GM23338 (cell line): ENCODE measurements around a stretch of chr7.

DNA sequence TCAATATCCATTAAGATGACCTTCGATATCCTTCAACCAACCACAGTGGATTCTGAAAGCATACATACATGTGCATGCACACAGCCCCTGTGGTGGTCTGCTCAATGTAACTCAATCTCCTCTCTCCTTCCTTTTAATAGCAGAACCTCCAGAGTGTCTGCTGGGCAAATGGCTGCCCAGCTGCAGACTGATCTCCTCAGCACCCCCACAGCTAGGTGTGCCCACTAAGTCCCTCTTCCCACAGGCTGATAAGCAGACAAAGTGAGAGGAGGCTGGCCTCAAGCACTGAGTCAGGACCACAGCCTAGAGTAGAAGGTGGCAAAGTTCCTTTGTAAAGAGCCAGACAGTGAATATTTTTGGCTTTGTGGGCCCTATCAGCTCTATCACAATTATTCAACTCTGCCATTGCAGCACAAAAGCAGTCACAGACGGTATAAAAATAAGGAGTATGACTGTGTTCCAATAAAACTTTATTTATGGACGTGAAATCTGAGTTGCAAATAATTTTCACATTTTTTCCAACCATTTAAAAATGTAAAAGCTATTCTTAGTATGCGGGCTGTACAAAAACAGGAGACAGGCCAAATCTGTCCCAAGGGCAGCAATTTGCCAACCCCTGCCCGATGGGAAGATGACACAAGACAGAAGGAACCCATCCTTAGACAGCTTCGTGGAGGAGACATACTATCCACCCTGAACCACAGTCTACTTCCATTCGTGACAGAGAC lies 23.4 kb downstream of the JAZF1 start:
- PRO-cap: no peak
- RAMPAGE, long total RNA: no peak

DNA sequence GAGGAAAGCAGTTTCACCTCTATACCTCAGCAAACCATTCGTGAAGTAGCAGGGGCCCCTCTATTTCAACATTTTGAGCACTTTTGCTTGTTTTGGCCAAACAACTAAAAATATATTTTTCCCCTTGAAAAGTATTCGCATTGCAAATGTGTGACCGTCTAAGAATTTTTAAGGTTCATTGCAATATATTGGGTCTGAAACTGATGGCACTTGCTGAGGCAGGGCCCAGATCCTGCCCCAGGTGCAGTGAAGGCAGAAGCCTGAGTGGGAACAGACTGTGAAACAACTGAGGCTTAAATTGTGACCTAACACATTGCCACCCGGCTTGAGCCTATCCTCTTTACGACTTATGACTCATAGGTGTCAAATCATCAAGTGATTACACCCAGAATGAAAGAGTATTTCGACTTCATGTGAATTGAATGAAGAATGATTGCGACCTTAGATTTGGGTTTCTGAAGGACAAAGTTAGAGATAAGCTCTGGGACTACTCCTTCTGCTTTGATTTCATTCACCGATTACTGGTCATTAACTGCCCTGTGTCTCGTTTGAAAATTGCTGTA lies 200.9 kb downstream of the CREB5 start:
- PRO-cap: no peak
- RAMPAGE, long total RNA: no peak

DNA sequence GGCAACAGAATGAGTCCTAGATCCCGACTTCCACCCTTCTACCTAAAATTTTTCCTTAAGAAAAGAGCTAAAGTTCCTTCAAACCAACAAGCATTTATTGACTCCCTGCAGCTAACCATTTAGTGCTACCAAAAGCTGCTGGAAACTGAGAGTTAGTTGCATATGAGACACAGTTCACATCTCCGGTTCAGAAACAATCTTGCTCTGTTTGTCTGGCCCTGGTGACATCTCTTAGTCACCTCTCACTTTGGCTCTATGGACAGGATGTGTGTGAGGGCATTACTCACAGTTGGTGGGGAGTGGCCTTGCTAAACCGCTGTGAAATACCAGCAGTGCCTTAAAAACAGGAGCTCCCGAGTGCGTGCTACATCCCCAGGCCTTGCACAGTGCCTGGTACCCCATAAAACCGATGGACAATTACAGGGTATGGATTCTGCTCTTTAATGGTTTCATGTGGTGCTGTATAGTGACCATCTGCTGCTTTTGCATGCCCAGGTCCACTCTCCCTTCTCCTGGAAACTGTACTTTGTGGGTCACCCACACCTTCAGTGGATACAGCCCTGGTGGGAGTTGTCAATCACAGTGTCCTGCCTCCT lies 77.2 kb upstream of the TRIL start:
- PRO-cap: no peak
- RAMPAGE, long total RNA: no peak

DNA sequence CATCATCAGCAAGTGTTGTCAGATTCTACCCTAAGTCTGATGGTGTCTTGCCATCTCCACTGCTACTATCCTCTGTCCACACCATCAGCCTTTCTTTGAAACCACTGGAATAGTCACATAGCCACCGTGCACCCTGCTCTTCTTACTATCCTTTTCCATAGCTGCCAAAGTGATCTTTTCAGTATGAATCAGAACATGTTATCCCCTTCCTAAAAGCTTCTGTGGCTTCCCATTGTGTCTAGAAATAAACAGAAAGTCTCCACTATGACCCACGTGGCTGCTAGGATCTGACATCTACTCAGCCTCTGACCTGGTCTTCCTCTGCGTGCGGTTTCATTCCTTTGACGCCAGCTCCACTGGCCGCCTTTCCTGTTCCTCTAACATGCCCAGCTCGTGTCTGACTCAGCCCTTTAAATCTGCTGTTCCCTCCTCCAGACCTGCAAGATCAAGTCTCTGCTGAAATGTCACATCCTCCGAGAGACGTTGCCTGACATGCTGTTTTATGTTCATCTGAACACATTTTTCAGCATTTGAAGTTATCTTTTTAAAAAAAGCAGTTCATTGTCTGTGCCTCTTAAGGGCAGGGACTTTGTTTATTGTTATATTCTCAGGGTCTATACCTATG lies 16.4 kb upstream of the CHN2 start:
- PRO-cap: no peak
- RAMPAGE, long total RNA: no peak

GRCh38 chr7:29274018-29274592 lies 79.5 kb downstream of the CHN2 start:
- PRO-cap: no peak
- RAMPAGE, long total RNA: no peak

DNA sequence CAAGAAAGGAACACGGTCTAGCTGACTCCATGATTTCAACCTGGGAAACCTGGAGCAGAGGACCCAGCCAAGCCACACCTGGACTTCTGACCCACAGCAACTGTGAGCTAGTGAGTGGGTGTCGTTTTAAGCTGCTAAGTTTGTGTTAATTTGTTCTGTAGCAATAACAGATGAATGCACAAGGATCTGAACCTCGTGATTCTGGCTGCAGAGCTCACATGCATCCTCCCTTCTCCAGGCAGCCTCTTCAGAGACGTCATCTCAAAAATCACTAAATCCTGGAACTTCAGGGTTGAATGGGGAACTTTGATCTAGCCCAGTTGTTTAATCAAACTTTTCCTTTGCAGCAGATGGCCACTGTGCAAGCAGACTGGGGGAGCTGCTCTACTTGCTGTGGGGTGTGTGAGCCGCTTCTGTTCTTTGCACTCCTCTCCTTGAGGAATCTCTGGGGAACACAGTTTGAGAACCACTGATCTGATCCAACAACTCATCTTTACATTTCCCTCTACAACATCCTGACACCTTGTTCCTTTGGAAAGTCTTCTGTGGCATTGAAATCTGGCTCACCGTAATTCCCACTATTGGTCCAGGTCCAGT lies 90.2 kb downstream of the CHN2 start:
- PRO-cap: no peak
- RAMPAGE, long total RNA: no peak

DNA sequence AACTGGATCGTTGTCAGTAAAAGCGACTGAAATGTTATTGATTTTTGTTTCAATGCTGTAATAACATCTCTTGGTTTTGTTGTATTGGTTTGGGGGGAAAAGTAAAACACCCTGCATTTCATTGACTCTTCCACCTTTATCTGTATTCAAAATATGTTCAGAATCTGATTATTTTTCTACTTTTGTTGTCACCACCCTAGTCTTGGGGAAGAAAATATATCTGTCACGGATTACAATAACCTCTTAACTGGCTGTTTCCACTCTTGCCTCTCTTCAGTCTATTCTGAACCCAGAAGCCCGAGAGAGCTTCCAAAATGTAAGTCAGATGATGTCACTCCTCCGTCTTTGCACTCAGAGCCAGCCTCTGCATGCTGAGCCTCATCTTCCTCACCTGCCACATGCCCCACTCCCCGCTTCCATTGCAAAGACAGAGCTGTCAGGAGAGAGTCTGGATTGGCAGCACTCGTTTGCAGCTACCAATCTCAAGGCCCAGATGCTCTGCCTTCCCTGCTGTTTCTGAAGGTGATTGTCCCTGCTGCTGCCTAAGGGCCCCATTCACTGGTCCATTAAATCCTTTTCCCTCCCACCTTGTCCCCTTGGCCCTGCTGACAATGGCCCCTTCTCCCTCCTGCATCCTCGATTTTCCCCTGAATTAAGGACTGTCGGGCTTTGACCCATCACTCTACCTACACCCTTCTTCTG lies 98.2 kb downstream of the CHN2 start:
- PRO-cap: no peak
- RAMPAGE, long total RNA: no peak

GRCh38 chr7:29463579-29464344 lies 99.9 kb upstream of the PRR15 start:
- PRO-cap: no peak
- RAMPAGE, long total RNA: no peak

DNA sequence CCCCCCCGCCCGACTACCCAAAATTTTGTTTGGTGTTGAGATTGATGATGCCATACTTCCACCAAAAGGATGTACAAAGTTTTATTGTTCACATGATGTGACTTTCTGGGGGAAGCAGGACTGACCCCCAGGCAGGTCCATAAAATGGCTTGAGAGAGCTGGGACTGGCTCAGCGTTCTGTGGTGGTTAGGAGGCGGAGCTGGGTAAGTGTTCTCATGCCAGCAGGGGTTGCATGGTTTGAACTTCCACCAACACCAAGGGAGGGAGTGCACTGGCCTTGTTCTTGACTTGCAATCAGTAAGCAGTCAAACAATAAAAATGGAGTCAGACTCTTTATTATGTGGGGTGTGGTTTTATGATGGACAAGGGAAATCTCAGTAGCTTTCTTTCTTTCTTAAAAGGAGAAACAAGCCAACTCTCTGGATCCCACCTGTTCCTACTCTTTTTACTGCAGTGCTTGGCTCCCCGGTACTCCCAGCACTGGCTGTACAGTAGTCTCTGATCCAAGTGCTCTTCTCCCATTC lies 95.4 kb upstream of the PRR15 start:
- PRO-cap: no peak
- RAMPAGE, long total RNA: no peak

DNA sequence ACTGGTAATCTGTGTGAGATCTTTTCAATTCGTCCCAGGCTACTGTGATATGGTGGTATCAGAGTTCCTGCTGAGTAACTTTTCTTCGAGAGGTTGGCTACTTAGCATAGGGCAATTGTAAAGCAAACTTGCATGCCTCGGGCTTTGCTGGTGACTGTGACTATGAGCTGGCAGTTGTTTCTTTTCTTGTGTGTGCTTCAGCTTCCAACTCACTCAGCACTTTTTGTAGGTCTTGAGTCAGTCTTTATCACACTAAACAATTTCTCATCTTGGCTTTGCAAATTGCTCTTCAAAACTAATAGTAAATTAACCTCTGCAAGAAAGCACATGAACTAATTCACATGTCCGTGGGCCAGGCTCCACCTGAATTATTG lies 44.3 kb downstream of the PRR15 start:
- PRO-cap: no peak
- RAMPAGE, long total RNA: no peak

DNA sequence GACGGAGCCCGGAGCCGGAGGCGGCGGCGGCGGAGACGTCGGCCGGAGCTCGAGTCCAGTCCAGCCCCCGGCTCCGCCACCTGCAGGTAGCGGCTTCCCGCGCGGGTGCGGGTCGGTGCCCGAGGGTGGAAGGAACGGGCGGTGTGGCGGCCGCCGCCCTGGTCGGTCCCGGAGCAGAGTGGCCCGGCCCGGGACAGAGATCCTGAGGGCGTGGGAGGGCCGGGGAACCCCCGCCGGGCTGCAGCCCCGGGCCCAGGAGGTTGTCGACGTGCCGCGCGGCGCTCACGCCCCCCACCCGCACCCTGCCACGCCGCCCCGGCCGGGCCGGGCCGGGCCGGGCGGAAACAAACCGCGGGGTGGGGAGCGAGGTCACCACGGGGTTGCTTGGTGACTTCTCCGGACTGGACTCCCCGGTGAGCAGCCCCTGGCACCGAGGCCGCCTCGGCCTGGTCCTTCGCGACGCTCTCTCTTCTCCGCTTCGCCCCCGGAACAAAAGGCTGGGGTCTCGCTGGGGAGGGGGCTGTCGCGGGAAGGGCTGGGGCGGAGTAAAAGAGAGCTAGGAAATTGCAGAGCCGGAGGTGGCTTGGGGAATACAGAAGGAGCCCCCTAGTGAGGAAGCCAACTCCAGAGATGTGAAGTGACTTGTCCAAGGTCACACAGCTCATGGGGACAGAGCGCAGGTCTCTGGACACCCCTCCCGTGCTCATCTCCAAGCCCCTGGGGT lies 447 bp downstream of the WIPF3 start:
- PRO-cap: bidirectional peak, plus-strand start at position 569 of the sequence, minus-strand start at position 491 of the sequence
- RAMPAGE, long total RNA: no peak

DNA sequence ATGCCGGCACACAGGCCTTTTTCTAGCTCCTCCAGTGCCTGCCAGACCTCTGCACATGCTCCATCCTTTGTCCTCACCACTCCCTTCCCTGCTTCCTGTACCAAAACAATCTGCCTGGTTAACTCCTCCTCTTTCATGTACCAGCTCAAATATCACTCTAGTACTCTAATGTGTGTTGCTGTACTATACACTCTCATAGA lies 19.4 kb downstream of the SCRN1 start:
- PRO-cap: no peak
- RAMPAGE, long total RNA: no peak

DNA sequence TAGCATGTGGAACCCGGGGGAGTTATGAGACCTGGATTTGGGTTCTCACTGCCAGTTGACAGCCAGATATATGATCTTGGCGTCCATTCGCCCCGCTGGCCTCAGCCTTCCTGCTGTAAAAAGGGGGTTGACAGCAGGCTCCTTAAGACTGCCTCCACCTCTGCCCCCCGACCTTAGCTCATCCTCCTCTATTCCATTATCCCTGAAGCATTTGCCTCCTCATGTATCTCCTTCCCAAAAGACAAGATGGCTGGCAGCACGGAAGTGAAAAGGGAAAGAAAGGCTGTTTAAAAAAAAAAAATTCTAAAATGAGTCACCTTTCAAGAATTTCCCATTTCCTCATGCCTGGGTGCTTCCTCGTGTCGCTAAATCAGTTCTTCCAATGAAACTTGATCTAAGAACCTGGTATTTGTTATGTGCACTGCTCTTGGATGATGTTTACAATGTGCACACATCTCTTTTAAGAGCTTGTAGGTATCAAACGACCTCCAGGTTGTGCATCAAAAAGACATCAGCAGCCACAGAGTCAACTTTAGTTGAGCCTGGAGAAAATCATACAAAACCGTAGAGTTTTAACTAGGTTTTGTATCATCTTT lies 1.7 kb downstream of the SCRN1 start:
- PRO-cap: no peak
- RAMPAGE, long total RNA: no peak

DNA sequence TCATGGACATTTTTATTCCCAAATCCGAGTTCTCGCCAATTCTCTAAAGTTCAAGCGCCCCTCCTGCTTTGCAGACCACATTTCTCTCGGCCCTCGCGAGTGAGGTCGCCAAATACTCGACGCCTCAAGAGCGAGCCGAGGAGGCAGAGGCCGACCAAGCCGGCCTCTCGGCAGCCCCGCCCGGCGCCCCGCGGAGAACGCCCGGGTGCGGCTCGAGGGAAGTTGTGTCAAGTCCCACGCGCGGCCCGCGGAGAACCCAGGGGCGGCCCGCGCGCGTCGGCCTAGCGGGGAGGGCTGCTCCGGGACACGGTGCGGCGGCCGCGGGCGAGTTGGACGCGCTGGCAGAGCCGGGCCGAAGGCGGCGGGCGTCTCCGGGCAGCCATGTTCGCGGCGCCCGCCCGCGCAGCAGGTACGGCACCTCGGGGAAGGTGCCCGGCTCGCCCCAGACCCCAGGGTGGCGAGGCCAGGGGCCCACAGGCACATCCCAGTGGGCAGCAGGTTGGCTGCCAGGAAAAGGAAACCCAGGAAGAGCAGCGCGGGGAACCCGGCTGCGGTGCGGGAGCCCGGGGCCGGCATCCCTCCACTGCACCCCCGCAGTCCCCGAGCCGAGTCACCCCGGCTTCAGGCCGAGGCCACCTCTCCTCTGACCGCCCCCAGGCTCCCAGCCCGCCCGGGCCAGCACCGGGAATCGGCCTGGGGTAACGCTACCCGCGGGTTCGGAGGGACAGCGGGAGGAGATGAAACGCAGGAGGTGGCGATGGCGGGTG lies 602 bp downstream of the SCRN1 start:
- PRO-cap: bidirectional peak, plus-strand start at position 193 of the sequence, minus-strand start at position 118 of the sequence
- RAMPAGE, long total RNA: no peak

- PRO-cap: no peak
- RAMPAGE, long total RNA: no peak
These were observed 17.9 kb downstream of the PLEKHA8 start for GRCh38 chr7:30046150-30046480.

GRCh38 chr7:30163300-30163882 lies 28.6 kb downstream of the MTURN start:
- PRO-cap: no peak
- RAMPAGE, long total RNA: no peak

GRCh38 chr7:30253085-30253702 lies 31.2 kb upstream of the ZNRF2 start:
- PRO-cap: no peak
- RAMPAGE, long total RNA: no peak

- PRO-cap: no peak
- RAMPAGE, long total RNA: no peak
These were observed 49.4 kb downstream of the NOD1 start for GRCh38 chr7:30429231-30429525.

DNA sequence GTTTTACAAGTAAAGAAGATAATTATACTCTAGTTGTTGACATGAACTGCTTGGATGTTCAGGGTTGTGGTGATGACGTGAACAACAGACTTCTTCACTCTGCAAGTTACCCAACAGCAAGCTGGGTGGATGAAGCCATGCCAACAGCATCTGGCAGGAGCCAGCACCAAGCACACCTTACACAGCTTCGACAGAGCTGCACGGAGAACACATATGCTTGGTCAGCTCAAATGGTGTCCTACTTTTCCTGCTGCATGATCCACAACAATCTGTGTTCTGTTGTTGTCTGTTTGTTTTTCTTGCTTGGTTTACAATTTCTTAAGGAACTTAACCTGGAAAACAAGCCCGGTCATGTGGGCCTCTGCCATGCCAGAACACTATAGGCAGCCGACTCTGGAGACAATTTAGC lies 9.7 kb downstream of the NOD1 start:
- PRO-cap: no peak
- RAMPAGE, long total RNA: no peak

DNA sequence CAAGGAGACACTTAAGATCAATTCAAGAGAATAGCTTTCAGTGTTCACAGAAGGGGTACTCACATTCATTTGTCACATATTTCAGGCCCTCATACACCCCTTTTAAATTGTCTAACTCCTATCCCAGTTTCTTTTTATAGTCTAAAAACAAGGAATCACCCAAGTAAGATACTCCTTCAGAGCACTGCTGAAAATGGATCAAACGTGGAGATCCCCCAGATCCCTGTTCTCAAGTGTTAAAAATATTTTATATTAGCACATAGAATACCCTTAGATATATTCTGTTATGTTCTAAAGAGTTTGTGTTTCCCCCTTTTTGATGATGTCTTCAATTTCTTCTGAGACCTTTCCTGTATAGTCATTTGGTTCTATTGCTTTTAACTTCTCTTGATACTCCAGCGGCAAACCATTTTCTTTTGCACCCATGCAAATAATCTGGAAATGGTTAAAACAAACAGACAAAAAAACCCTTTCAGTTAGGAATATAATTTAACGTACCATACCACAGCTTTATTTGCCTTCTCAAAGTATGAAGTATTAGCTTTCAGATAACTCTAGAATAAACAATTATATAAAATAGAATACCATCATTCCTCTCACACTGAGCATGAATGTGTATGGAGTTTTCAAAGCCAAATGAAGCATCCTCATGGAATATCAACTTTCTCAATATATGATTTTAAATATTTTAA lies 7.7 kb downstream of the GGCT start:
- PRO-cap: no peak
- RAMPAGE, long total RNA: no peak